UCH-1 (cell line): Measurements from ENCODE around the gene SH3GL2.

- RRBS: no CpG with 5 or more reads among the region's 4 CpGs
These were observed 3.4 kb upstream of the TTC39B start for GRCh38 chr9:15310318-15310908.

GRCh38 chr9:15330502-15331057 lies 23.6 kb upstream of the TTC39B start:
- RRBS: no CpG with 5 or more reads among the region's 3 CpGs

- RRBS: no CpG with 5 or more reads among the region's 2 CpGs
These were observed 31.4 kb downstream of the PSIP1 start for GRCh38 chr9:15479457-15479751.

DNA sequence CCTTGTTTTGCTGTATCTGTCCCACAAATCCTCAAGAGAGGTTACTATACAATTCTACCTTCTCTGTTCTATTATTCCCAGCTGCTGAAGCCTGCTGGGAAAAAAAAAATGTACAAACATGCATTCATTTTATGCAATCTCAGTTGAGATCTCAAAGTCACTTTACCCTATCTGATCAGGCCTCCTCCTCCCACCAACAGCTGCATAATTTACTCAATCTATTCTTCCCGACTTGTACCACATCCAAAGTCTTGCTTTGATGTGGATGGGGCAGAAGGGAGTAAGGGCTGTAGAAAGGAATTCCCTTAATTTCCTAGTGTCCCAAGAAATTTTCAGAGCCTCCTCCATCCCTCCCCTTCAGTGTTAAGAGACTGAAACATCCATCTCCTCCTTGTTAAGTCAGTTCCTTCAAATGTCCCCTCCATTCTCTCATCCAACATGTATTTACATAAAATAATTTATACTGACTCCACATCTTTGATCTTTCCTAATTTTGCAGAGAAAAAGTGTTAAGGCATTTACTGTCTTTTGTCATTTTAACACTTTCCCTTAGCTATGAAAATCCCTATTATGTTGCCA lies 28.5 kb downstream of the PSIP1 start:
- RRBS: no CpG with 5 or more reads among the region's 1 CpG

GRCh38 chr9:15486788-15487129 lies 24.0 kb downstream of the PSIP1 start:
- RRBS: no CpG with 5 or more reads among the region's 2 CpGs

DNA sequence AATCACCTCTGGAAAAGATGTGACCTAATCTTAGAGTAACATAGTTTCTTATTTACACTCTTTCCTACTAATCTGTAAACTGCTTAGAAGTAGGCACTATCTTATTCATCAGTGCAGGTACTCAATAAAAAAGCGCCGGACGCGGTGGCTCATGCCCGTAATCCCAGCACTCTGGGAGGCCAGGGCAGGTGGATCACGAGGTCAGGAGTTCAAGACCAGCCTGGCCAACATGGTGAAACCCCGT lies 3.0 kb upstream of the PSIP1 start:
- RRBS: no CpG with 5 or more reads among the region's 7 CpGs

- RRBS: no CpG with 5 or more reads among the region's 28 CpGs
These were observed 560.7 kb downstream of the BNC2 start for GRCh38 chr9:16309469-16310376.

GRCh38 chr9:16708882-16709503 lies 161.5 kb downstream of the BNC2 start:
- RRBS: no CpG with 5 or more reads among the region's 12 CpGs

DNA sequence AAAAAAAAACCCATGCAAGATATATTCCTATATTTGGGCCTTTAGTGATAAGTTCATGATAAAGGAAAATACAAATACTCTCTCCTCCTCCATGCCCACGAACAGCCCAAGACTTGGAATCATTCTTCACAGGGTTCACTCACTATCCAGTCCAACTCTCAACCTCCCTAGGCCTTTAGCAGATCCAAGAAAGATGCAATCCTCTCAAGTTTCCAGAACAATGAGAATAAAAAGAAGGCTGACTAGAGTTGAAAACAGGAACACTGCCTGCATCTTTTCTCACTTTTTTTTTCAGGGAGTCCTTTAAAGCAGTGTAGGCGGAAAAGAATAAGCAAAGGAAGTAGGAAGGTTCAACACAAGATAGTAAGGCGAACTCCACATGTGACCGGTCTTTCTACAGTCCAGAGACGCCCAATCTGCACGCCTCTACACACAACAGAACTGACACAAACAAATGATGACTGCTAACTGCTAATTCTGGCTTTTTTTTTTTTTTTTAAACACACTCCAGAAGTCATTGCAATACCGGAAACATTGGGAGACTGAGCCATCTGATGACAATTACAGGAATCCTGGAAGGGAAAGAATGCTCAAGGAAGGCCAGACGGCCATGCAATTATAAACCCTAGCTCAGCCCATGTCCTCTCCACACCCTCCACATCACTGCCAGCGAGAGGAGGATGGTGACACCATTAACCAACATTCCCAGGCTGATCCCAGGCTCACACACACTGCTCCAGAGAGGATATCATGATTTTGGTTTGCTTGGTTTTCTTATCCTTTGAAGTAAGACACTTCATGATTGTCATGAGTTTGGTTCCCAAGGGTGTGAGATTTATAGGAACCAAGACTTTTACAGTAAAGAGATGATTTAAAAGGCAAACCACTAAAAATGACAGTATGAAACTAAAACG lies 75.3 kb downstream of the BNC2 start:
- RRBS: no CpG with 5 or more reads among the region's 10 CpGs

DNA sequence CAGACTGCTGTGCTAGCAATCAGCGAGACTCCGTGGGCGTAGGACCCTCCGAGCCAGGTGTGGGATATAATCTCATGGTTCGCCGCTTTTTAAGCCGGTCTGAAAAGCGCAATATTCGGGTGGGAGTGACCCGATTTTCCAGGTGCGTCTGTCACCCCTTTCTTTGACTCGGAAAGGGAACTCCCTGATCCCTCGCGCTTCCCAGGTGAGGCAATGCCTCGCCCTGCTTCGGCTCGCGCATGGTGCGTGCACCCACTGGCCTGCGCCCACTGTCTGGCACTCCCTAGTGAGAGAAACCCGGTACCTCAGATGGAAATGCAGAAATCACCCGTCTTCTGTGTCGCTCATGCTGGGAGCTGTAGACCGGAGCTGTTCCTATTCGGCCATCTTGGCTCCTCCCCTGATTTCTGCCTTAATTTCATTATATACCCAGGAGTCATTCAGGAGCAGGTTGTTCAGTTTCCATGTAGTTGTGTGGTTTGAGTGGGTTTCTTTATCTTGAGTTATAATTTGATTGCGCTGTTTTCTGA lies 155.9 kb downstream of the CNTLN start:
- RRBS: no CpG with 5 or more reads among the region's 26 CpGs

DNA sequence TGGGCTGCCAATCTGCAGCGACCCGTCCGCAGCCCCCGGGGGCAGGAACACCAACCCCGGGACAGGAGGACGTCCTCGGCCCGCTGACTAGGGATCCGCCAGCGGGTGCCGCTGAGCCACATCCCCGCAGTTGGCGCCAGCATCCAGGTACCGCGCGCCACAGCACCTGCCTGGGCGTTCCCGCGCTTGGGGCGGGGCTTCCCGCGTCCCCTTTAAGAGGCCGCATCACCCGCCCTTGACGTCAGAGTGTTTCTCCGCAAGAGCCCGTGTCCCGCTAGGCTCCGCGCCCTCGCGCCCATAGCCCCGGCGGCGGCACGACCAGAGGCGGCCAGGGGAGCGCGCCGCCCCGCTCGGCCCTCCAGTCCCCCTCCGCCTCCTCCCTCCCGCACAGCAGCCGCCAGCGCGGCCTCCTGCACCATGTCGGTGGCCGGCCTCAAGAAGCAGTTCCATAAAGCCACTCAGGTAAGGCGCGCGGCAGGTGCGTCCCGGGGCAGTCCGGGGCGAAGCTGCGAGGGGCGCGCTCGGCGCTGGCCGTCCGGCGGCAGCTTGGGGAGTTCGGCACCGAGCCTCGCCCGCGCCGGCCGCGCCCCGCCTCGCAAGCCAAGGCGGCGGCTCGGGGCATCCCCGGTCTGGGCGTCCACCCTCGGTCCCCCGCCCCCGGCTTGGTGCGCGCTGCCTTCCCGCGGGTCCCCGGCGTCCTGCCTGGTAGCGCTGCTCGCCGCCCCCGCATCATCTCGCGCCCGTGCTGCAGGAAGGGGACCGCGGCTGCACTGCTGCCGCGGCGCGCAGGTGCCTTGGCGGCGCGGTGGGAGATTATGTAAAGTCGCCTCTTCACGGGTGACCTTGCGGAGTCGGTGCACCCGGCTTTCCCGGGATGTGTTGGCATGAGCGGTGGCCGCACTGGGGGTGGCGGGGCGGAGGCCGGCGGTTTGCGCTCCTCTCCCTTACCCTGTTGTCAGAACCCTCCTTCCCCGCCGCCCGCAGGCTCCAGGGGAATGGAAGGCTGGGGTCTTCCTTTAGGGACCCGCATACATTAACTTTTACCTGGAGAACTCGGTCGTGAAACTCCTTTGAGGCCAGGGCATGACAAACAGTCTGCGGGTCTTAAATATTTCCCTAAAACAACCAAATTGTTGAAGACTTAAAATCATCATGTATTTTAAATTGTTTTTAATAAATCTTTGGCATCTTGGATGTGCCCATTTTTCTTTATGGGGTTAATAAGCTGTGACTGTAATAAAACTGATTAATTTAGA lies at the start of gene SH3GL2:
TSS of gene SH3GL2 (plus strand) at position 241 of the 1,256 bp plus-strand sequence.
- RRBS: 6% methylated on average over 36 of the region's 124 CpGs

DNA sequence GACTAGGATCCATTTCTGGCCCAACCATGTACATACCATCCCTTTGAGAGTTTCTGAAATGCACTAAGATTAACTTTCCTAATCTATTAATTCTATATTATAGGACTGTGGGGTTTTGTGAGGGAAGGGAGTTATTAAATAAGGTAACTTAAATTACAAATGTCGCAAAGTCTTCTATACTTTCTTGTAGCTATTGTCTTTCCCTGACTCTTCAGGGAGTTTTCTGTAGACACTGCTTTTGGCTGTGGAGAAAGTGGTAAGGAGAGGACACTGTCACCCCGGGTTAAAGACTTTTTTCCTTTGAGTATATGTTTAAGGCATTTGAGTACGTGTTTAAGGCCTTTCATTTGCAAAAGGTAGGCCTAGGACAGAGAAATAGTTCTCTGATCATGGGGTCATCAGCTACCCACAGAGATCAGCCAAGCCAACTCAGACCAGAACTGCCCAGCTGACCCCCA lies 90.9 kb upstream of the ADAMTSL1 start:
- RRBS: no CpG with 5 or more reads among the region's 3 CpGs

- RRBS: no CpG with 5 or more reads among the region's 10 CpGs
These were observed 16.6 kb downstream of the ADAMTSL1 start for GRCh38 chr9:18490340-18491170.

GRCh38 chr9:19019878-19020175 lies 13.2 kb downstream of the SAXO1 start:
- RRBS: no CpG with 5 or more reads among the region's 3 CpGs

GRCh38 chr9:19116864-19117398 lies 10.4 kb downstream of the PLIN2 start:
- RRBS: no CpG with 5 or more reads among the region's 5 CpGs

DNA sequence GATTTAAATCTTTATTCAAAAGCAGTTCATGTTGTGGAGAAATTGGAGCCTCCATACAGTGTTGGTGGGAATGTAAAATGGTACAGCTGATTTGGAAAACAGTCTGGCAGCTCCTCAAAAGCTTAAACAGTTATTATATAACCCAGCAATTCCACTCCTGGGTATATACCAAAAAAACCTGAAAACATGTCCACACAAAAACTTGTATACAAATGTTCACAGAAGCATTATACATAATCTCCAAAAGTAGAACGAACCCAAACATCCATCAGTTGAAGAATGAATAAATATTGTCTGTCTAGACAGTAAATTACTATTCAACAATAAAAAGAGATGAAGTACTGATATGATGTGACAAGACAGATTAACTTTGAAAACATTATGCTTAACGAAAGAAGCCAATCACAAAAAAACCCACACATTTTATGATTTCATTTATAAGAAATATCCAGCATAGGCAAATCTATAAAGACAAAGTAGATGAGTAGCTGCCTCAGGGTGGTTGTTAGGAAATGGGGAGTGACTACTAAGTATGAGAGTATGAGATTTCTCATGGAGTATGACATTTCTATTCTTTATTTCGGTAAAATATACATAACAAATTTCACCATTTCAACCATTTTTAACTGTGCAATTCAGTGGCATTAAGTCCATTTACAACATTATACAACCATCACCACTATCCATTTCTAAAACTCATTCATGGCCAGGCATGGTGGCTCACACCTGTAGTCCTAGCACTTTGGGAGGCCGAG lies 2.5 kb downstream of the PLIN2 start:
- RRBS: no CpG with 5 or more reads among the region's 4 CpGs

GRCh38 chr9:19155283-19156106 lies 28.2 kb upstream of the PLIN2 start:
- RRBS: no CpG with 5 or more reads among the region's 2 CpGs

DNA sequence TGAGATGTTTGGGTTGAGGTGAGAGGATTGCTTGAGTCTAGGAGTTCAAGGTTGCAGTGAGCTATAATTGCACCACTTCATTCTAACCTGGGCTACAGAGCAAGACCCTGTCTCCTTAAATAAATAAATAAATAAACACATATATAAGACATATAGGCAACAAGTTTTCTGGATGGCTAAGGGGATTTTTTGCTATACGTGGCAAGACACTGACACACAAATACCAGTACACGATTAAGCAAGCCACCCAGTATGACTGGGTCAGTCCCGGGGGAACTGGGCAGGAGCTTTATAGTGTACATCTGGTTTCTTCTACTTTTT lies 46.8 kb upstream of the PLIN2 start:
- RRBS: no CpG with 5 or more reads among the region's 3 CpGs

GRCh38 chr9:19408310-19408609 lies 549 bp upstream of the ACER2 start:
- RRBS: 28% methylated on average over 10 of the region's 17 CpGs